Neural crest cell (in vitro differentiated cells): Measurements from ENCODE around the gene TPRA1.

GRCh38 chr3:126060637-126060860, 23.4 kb downstream of the SLC41A3 start:
- PRO-cap = no peak

DNA sequence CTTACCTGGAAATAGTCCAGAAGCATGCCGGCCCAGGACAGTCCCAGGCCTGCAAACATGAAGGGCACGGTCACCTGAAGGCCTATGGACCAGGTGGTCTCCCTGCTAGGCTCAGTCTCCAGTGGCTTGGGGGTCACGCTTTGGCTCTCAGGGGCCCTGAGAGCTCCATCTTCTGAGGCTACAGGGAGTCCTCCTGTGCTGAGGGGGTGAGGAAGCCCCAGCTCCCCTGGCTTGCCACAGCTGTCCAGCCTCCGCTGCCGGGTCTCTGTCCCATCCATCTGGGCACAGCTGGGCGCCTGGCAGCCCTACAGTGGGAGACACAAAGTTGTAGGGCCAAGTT, 16.0 kb downstream of the SLC41A3 start:
- PRO-cap = no peak

GRCh38 chr3:126102657-126102974, 18.7 kb upstream of the SLC41A3 start:
- PRO-cap = no peak

- PRO-cap = no peak
Observed at GRCh38 chr3:126178911-126179273, 1.5 kb downstream of the ALDH1L1 start.

GRCh38 chr3:126208212-126209142, 28.1 kb upstream of the ALDH1L1 start:
- PRO-cap = no peak

DNA sequence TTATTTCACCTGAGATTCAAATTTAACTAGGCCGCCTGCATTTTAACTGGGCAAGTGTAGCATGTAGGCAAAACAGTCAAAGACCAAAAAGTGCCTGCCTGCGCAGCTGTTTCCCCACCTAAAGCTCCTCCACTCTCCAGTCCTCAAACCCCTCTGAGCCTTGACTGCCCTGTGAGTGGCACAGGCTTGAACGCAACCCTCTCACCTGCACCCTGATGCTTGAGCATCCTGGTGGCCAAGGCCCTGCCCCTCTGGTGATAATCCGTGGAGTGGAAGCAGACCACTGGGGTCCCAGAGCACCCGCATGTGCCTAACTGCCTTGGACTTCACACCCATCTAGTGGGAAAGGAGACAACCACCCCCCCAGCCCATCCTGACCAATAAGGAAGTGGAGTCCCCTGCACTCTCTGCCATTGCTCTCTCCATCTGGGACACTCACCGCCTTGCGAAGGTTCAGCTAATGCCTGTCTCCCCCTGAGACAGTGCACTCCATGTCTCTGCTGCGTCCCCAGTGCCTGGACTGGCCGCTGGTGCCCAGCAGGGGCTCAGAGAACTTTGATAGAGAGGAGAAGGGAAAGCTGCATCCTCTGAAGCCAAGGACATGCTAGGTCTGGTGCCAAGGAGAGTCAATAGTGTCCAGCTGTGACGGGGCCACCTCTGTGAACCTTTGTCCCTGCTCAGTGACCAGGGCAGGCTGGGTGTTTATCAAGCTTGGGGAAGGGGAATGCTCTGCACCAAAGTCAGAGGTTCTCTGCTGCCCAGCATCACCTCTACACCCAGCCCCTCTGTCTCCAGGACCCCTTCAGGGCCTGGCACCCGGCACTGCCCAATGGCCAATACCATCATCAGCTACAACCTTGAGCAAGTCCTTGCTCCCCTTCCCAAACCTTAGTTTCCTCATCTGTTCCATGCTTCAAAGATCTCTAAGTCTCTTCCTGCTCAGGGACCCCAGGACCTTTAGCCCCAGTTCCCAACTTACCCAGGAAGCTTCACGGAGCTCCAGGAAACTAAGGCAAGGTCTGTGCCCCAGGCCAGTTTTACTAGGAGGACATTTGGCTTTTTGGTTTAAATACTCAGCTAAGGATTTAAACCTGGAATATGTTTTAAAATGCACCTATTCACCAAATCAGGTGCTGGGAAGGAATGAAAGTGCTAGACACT, 3.3 kb downstream of the KLF15 start:
- PRO-cap = no peak

- PRO-cap = bidirectional peak, plus-strand start at chr3:126356060, minus-strand start at chr3:126355931
Observed at GRCh38 chr3:126355475-126356309, 1.5 kb downstream of the KLF15 start.

DNA sequence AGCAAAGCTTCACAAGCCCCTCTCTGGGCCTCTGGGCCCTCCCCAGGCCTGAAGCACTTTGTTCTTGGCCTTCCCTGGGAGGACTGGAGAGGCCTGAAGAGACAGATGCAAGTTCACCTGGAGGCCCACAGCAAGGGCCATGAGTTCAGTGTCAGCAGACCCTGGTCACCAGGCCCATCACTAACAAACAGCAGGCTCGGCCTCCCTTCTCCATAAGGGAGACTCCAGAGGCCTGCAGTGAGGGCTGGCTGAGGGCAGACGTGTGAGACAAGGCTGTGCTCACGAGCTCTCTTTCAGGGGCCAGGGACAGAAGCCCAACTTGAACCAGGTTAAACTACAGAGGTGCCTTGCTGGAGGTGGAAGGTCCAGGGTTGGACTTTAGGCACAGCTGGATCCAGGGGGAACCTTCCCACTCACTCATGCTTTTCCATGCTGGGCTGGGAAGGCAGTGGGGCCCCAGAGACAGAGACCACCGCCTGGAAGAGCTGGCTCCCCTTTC, 18.9 kb downstream of the CFAP100 start:
- PRO-cap = no peak

DNA sequence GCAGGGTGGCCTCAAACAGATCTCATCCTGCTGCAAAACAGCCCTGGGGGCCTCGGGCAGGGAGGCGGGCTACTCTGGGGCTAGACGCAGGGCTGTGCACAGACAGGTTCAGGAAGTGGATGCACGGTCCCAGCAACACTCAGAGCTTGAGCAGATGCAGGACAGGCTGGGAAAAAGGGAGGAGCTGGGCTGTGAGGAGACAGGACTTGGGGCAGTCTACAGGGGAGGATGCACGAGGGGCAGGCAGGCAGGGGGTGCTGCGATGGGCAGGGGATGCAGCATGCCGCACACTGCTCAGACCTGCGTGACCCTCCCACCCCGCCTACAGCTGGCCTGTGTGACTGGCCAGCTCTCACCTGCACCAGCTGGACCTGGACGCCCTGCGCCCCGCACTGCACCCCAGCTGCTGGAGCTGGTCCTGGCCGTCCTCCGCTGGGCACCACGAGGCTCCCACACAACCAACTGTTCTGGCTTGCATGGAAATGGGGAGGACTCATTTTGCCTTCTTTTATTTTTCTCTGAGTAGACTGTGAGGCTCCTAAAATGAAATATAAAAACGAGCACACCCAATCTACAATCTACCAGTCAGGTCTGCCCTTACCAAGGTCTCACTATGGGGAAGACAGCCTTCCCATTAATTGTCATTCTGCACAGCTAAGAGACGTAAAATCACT, 34.1 kb downstream of the ZXDC start:
- PRO-cap = no peak

GRCh38 chr3:126487117-126487416, 11.4 kb upstream of the ZXDC start:
- PRO-cap = no peak

- PRO-cap = no peak
Observed at GRCh38 chr3:126599155-126599623, 40.5 kb upstream of the C3orf22 start.

- PRO-cap = no peak
Observed at GRCh38 chr3:126944997-126945549, 37.8 kb upstream of the PLXNA1 start.

- PRO-cap = no peak
Observed at GRCh38 chr3:127303930-127304459, 16.1 kb upstream of the PRR20G start.

- PRO-cap = unidirectional peak, minus-strand start at chr3:127590481; bidirectional peak, plus-strand start at chr3:127590912, minus-strand start at chr3:127590721
Observed at GRCh38 chr3:127590384-127591443, at the start of gene TPRA1. TPRA1 (minus strand) TSS chr3:127590733.

DNA sequence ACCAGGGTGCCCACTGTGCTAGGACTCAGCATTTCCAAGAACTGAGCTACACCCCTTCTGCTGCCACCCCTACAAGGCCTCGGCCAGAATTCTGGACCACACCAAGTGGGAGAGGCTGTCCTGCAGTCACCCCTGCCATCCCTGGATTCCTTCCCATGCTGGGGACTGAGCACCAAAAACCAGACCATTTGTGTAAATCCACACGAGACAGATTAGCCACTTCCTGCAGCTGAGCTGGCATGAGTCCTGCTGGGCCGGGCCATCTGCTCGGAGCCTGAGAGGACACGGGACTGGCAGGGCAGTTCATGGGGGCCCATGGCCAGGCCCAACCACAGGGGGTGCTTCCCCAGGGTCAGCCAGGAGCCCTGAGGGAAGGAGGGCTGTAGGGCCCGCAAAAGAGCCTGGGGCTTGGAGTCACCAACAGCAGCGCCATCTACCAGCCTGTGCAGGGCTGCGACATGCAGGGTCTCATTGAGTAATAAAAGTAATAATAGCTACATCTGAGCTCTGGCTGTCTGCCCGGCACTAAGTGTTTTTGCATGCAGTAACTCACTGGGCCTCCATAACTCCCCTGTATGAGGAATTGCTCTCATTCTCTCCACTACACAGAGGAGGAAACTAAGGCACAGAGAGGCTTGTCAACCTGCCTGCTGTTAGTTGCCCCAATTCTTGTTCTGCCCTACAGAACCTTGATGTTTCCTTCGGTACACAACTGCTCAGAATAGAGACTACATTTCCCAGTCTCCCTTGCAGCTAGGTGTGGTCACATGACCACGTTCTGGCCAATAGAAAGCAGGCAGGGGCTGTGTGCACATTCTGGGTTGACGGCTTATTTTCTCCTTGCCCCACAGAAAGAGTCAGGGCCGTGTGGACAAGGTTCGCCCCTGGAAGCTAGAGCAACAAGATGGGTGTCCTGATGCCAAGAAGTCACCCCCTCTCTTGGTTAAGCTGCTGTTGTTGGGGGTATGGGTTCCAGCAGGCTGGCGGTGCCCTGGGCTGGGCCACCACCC, 24.4 kb downstream of the ABTB1 start:
- PRO-cap = unidirectional peak, plus-strand start at position 795 of the sequence; unidirectional peak, plus-strand start at position 848 of the sequence

GRCh38 chr3:127786214-127786752, 36.0 kb downstream of the MGLL start:
- PRO-cap = no peak

- PRO-cap = no peak
Observed at GRCh38 chr3:127816088-127816674, 6.1 kb downstream of the MGLL start.

DNA sequence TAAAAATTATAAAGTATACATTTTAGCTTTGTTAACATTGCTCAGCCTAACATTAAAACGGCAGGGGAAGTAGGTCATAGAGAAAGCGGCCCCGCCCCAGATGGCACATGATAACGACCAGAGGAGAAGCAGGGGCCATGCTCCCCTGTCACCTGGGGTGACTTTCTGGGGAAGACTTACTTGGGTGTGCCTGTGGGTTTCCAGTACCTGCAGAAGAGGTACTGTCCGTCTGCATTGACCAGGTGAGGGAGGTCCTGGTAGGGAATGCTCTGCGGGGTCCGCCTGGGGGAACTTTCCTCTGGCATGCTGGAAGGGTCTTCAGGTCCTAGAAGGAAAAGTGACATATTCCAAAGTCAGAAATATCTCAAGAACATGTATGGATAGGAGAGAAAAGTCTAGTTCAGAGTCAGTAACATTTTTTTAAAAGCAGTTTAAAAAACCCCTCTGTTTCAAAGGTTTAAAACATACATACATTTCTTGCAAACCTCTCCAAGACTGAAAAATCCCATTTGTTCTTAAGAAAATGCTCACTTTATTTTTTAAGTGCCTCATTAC, 724 bp downstream of the MGLL start:
- PRO-cap = no peak

GRCh38 chr3:127888483-127889172, 26.4 kb upstream of the KBTBD12 start:
- PRO-cap = no peak

DNA sequence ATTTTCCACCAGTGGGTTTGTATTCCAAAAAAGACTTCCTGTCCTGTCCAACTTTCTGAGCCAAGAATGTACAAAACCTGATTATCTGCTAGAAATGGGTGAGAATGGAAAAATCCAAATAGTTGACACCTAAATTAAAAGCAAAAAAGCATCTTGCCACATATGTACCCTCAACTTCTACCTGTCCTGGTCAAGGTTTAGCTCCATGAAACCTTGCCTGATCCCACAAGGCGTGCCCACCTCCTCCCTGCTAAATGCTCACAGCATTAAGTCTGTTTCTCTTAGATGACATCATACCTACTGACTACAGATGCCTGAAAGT, 1.0 kb upstream of the SEC61A1 start:
- PRO-cap = bidirectional peak, plus-strand start outside the sequence, minus-strand start at position 274 of the sequence